Thoracic aorta (tissue), 1 donor: ENCODE measurements around a stretch of chr10.

DNA sequence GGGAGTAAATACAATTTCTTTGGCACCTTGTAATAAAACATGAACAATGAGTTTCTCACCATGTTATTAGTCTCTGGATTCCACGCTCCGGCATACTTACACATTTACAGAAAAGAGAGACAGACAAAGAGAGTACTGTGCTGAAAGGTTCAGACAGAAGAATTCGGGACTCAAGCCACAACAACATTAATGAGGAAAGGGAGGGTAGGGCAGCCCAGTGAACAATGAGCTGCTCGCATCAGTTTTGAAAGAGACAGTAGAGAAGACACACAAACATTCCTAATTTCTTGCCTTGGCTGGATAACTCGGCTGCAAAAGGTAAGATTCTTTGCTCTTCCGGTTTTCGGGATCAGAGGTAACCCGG is 124.4 kb upstream of the PDLIM1 start:
- RAMPAGE, long total RNA = no peak

DNA sequence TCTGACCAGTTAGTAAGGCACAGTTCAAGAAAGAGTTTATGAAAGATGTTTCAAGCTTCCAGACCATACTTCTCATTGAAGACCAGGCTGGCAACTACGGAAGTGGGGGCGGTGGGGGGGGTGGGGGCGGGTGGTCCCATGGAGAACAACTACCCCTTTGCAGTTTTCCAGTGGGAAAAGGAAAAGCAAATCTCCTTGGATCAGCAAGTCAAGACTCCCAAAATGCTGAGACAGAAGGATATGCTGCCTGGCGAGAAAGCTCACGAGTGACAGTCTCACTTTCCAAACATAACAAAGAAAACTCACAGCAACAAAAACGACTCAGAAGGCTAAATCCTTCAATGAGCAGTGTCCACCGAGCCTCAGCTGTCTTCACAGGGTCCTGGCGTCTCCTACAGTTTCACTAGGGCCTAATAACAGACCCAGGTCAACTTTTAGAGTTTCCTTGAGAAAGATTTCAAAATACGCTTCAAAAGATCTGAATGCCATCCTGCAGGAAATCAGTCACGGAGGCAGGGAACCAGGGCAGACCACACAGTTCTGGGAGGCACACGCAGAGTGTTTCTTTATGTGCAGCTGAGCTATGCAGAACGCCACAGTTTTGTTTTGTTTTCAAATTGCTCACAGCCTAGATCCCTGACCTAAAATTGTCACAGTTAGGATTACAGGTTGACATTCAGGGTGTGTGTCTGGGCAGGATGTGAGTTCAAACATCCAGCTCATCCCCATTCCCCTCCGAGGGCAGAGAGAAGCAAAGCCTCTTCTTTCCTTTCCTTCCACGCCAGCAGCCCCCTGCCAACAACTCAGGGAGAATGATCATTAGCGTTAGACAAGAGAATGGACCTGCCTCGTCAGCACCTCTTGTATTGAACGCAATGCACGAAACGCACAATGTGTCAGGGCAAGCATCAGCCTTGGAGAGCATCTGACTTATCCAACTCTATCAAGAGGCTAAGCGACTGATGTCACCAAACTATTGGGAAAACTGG is 128.0 kb downstream of the SORBS1 start:
- RAMPAGE, long total RNA = no peak

- RAMPAGE, long total RNA = no peak
Observed at GRCh38 chr10:95447563-95448314, 113.4 kb downstream of the SORBS1 start.

- RAMPAGE, long total RNA = no peak
Observed at GRCh38 chr10:95458622-95459201, 102.5 kb downstream of the SORBS1 start.

GRCh38 chr10:95459329-95459897 is 101.8 kb downstream of the SORBS1 start:
- RAMPAGE, long total RNA = no peak

DNA sequence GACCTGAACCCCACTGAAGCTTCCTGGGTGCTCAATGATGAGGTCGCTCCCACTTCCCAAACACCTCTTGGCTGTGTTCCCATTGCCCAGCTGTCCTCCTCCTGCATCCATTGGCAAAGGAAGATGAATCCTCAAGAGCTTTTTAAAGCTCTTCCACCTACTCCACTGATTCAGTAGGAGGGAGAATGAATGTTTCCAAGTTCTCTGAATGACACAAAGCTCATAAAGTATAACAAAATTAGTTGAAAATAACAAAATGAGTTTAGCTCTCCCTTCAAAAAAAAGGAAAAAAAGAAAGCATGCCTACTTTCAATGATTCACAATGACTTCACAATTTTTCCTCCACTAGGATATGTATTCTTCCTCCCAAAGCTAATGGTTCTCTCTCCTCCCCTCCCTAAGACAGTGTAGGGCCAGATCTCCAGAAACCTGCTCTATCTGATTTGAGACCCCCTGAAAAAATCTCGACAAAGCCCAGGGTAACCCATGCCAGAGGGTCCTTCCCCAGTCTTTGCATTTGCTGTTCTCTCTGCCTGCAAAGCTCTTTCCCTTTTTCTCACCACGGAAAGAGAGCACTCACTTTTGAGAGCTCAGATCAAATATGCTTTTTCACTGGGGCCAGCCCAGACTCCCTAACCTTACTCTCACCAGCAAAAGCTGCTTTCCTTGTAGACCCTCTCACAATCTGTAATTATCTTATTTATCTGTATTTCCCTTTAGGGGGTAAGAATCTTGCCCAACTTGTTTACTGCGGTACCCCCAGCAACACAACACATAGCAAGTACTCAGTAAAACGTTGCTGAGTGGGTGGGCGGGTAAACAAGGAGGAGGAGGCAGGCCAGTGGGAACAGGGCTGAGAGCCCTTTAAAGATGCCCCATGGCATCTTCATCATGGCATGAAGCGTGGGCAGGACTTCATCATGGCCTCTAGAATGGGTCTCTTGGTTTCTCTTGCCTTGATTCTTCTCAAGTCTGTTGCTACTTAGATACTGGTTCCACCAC is 64.5 kb downstream of the SORBS1 start:
- RAMPAGE, long total RNA = no peak

DNA sequence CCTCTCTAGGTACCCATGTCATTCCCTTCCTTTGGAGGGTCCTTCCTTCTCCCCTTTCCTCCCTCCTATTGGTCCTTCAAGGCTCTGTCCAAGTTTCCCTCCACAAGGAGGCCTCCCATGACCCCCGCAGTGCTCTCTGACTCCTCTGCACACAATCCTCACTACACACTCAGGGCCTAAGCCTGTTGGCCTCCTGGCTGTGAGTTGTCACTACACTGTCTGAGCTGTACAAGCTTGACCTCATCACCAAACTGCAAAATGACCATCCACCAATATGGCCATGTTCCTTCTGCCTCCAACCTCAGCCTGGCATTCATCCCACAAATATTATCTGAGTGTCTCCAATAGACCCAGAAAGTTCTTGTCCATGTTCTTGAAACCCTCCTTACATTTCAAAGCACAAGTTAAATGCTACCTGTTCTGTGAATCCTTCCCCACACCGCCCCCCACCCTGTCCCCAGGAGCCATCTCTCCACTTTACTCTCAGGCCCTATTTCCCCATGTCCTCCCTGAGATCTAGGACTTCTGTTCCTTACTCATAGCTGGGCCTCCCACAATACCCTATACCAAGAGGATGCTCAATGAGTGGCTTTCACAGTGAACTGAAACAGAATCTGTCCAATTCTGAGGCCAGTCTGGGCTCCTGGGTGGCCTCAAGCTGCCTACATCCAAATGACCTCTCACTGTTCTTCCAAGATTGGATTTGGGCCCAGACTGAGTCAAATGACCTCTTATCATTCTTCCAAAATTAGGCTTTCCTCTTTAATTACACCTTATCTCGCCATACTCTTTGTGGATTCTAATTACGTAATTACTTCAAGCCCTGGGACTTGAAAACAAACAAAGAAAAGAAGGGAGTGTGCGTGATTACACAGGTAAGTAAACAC is 19.2 kb downstream of the SORBS1 start:
- RAMPAGE, long total RNA = no peak

GRCh38 chr10:95542644-95543442 is 18.3 kb downstream of the SORBS1 start:
- RAMPAGE, long total RNA = no peak

GRCh38 chr10:95561478-95561887 is 312 bp upstream of the SORBS1 start:
- RAMPAGE, long total RNA = no peak

GRCh38 chr10:96089553-96090783 is 40.1 kb upstream of the ZNF518A start:
- RAMPAGE, long total RNA = no peak

GRCh38 chr10:96508968-96509547 is 4.7 kb downstream of the TLL2 start:
- RAMPAGE, long total RNA = no peak

DNA sequence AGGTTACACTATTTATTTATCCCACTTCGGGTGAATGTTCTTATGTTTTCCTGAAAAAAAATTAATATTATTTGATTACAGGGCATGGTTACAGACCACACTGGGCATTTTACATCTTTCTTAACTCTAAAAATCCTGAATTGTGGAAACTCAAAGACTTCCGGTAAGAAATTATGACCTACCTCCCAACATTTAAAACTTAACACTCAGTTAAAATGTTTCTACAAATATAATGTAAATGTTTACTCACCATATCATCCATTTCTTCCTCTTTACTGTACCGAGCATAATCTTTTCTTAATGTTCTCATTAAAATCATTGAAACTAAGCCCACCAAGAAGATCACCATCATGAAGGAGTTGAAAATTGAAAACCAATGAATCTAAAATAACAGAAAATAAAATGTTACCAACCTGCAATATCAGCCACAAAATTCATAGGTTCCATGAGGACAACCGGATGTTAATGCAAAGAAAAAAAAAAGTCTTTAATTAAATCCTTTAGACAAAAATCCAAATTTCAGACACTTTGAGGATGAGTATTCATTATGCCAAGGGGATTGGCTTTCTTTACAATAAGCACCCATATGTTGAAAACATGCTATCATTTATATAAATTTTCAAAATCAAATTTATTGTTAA is 34.0 kb downstream of the TM9SF3 start:
- RAMPAGE, long total RNA = no peak

- RAMPAGE, long total RNA = no peak
Observed at GRCh38 chr10:96565071-96565728, 21.6 kb downstream of the TM9SF3 start.

DNA sequence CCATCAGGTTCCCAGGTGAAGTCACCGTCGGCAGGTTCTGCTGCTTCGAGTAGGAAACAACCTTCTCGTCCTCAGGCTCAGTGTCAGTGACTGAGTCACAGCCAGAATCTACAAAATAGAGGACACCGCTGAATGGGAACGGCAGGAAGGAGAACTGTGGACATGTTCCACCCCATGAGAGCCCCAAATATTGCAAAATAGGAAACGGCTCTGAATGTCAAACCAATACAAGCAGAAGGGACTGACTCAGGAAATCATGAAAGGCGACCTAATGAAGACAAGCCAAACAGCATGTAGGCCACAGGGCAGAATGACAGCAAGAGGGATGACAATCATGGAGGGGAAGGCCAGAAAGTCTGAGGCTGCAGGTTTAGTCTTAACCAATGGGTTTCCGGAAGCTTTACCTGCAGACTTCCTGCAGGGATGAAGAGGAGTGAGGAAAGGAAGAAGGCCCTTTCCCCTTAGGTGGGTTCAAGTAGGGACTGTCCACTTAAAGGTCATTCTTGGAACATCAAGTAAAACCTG is 63.4 kb downstream of the PIK3AP1 start:
- RAMPAGE, long total RNA = start-site peak on the minus strand centred at position 87 of the sequence, 11 bp wide, 22 reads

DNA sequence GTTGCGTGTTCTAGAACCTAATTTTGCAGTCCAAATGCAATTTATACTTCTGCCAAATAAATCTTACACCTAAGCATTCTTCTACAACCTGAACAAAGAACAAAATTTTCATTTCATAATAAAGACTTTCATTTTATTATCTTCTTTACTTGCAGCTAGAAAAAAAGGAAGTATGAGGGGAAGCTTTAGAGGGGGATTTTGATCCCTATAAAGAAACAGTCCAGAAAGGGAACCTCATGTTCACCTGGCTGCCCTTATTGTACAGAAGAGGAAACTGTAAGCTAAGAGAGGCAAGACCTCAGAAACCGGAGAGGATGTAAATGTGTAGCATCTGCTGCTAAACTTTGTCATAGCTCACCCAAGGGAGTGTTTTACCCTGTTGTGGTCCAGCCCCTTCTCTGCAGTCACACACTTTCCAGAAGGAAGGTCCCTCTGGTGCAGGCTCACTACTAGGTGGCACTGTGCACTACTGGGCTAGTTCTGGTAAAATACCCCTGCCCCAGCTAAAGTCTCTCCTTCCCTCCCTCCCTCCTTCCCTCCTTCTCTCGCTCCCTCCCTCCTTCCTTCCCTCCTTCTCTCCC is 42.6 kb upstream of the LCOR start:
- RAMPAGE, long total RNA = no peak

DNA sequence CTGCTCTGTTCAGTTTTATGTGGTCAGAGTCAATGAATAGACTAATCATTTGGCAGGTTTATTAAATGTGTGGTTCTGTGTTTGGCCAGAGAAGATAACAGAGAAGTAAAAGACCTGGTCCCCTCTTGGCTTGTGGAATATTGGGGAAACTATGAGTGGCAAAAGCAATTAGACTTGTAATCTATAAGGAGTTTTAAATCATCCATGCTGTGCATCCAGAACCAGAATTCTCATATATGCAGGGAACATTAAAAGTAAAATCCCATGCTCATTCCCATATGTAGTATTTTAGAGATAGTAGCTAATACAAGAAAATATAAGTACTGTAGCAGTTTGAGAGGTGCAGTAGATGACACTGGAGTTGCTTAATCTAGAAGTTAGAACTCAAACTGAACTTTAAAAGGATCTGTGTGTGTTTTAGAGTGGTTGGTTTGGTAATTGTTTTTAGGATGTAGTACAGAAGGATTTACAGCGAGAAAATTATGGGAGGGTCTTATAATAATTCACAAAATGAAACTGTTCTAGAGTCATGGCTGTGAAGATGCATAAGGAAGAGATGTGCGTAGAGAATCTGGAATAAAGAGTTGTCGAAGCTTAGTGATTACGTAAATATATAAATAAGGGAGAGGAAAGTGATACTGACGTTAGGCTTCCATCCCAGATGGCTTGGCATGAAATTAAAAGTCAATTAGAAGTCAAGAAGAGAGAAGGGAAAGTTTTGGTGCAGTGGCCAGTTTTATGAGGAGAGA is 85.3 kb downstream of the LCOR start:
- RAMPAGE, long total RNA = no peak

- RAMPAGE, long total RNA = no peak
Observed at GRCh38 chr10:96918035-96918604, 86.0 kb downstream of the LCOR start.

DNA sequence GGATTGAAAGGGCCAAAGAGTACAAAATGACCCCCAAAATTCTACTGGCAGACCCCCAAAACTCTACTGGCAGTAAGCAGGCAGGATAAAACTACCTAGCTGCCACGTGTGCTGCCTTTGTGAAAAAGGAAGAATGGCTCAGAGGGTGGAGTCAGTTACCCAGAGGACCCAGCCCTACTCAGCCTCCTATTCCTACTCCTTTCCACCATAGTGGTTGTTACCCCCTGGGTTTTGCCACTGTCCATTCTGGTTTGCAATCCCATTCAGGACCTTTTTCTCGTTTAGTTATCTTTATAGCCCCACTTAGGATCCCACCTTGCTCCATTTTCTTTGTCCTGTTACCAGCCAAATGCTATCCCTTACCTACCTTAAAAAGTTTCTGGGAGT is 36.5 kb downstream of the ARHGAP19 start:
- RAMPAGE, long total RNA = no peak

DNA sequence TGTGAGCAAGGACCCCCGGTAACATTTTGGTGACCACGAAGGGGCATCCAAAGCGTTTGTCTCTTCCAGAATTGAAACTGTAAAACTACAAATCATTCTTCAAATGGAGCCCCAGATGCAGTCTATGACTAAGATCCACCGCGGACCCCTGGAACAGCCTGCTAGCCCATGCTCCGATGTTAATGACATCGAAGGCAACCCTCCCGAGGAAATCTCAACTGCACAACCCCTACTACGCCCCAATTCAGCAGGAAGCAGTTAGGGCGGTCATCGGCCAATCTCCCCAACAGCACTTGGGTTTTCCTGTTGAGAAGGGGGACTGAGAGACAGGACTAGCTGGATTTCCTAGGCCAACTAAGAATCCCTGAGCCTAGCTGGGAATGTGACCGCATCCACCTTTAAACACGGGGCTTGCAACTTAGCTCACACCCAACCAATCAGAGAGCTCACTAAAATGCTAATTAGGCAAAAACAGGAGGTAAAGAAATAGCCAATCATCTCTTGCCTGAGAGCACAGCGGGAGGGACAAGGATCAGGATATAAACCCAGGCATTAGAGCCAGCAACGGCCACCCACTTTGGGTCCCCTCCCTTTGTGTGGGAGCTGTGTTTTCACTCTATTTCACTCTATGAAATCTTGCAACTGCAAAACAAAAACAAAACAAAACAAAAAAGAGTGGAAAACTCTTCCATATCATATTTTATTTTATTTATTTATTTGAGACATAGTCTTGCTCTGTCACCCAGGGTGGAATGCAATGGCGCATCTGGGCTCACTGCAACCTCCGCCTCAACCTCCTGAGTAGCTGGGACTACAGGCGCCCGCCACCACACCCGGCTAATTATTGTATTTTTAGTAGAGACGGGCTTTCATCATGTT is 1.6 kb downstream of the ARHGAP19 start:
- RAMPAGE, long total RNA = no peak

GRCh38 chr10:97418050-97418544 is 7.9 kb upstream of the PGAM1 start:
- RAMPAGE, long total RNA = no peak